Metastatic Liver Carcinoma in the Lung (tissue), 2 donors: ENCODE results near the genes ANTXRL, NPY4R and RBP3.

DNA sequence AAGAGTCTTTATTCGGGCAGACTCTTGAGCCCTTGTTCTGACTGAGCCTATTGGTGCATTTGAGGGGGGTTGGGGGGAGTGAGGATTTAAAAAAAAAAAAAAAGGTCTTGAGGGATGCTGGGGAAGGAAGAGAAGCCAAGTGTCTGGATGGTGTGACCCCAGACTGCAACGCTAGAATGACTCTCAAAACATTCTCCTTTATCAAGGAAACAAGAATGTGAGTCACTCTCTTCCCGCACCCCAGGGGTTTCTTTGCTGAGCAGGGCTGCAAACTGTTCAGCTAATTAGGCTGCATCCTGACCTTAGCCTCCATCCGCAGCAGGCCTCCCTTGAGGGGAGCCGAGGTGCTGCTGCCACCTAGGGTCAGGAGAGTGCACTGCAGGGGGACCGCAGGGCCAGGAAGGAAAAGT lies 53.5 kb upstream of the TMEM72 start:
- PRO-cap, 2 experiments = no peak in any of the 2 experiments

DNA sequence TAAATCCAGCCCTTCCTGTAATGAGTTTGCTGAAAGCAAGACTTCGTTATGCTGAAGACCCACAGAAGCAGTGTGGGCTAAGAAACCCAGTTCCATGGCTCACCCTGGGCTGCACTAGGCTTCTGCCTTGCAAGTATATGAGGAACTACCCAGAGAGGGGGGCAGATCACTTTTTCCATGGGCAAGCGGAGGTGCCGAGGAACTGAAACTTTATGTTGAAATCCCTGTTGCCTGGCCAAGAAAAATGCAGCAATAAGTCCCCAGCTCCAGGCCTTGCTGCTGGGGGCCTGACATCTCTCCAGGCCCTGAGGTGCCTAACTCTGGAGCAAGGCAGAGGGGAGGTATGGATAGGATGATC lies 8.5 kb downstream of the RASSF4 start:
- PRO-cap, 2 experiments = no peak in any of the 2 experiments

DNA sequence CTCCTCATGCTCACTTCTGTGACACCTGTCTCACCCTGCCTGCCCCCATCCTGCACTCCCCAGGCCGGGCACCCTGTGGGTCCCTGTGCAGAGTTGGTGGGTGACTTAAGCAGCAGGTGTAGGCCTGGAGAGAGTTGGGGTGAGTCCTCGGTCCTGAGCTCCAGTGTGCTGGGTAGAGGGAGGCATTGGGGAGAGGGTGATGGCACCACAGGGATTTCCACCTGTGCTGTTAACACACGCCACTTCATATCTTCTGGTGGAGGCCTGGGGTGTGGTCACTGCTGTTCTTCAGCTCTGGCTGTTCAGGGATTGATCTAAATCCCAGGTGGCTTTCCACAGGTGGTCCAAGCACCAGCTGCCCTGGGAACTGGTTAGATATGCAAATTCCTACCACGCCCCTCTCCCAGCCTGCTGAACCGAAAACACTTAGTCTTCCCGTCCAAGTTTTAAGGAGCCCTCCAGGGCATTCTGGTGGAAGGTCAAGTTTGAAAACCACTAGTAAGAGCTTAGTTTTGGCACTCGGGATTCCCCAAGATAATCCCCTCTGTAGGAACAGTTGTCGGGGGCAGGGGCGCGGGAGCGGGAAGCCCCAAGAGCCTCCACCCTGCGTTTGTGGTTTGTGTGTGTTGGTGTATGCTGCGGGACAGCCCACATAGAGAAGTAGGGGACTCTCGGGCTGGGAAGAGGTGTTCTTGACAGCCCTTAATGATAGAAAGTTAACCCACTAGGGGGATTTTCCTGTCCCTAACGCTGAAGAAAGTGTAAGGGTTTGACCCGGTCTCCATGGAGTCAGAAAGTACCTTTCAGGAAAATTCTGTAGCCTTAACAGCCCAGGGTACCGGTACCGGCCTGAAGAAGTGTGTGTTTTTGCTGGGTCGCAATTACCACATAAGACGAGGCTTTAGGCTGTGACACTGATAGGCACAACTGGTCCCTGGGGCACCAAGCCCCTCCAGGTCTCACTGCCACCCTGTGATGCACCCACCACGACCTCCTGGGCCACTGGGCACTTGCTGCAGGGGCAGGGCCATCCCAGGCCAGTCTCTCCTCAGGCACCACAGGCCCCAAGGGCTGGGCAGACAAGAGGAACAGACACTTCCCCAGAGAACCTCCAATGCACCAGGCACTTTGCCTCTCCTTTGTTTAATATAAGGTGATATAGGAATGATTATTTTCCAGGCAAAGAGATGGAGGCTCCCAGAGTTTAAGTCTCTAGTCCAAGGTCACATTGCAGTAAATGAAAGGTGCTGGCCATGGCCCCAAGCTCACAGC lies 5.0 kb downstream of the DEPP1 start:
- PRO-cap, 2 experiments = no peak in any of the 2 experiments

- PRO-cap, 2 experiments = no peak in any of the 2 experiments
Measured at GRCh38 chr10:44994269-44994624, 6.5 kb upstream of the ZNF22 start.

DNA sequence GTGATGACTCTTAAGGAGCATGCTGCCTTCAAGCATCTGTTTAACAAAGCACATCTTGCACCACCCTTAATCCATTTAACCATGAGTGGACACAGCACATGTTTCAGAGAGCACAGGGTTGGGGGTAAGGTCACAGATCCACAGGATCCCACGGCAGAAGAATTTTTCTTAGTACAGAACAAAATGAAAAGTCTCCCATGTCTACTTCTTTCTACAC lies 14.8 kb upstream of the OR13A1 start:
- PRO-cap, 2 experiments = no peak in any of the 2 experiments

DNA sequence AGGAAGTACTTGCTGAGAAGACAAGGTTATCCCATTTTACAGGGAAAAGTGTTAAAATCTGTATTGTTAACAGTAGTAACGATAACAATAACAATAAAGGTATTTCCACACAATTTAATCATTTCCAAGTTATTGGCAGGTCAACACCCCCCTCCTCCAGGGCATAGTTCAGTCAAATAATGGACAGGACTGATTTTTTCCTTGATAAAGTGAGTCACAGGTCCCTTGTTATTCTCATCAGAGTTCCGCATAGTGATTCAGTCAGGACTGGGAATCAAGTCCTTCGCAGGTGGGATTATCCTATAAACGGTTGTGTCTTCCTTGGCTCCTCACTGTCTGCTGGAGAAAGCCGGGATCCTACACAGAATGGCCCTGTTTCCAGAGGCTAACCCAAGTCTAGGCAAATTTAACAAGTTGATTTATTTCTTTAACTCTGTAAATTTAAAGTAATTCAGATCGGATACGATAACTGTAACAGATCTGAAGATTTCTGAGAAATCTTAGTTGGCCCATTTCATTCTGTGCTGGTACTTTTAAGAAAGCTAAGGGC lies 2.6 kb downstream of the ALOX5 start:
- PRO-cap, 2 experiments = no peak in any of the 2 experiments

- PRO-cap, 2 experiments = no peak in any of the 2 experiments
Measured at GRCh38 chr10:45419665-45420318, 45.8 kb downstream of the ALOX5 start.

DNA sequence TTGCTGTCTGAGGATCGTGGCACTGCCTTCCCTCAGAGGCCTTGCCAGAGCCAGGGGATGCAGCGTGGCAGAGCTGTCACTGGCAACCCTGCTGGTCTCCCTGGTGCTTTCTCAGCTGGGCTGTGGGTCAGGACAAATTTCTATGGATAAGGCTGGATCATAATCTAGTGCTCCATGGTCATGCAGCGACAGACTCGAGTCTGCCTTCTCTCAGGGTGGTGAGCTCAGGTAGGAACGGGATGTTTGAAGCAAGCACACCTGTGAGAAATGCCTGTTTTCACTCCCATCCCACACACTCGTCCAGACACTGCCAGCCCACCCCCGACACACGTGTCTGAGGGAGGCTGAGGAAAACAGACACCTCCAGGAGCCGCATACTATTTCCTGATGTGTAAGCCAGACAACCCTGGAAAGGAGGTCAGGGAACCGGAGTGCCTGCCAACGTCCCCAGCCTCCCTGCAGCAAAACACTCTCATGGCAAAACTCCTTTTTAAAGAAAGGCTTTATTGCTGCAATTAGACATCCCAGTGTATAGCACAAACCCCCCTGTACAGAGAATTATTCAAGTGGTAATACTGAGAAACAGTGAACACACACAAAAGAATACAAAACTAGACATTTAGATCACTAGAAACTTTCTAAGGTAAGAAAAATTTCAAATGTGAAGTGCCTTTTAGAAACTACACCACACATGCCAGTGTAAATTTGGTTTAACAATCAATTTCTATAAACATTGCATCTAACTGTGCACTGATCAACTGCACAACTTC lies 80.3 kb downstream of the ALOX5 start:
- PRO-cap, 2 experiments = no peak in any of the 2 experiments

- PRO-cap, 2 experiments = no peak in any of the 2 experiments
Measured at GRCh38 chr10:45574941-45575624, 39.9 kb upstream of the MARCHF8 start.

DNA sequence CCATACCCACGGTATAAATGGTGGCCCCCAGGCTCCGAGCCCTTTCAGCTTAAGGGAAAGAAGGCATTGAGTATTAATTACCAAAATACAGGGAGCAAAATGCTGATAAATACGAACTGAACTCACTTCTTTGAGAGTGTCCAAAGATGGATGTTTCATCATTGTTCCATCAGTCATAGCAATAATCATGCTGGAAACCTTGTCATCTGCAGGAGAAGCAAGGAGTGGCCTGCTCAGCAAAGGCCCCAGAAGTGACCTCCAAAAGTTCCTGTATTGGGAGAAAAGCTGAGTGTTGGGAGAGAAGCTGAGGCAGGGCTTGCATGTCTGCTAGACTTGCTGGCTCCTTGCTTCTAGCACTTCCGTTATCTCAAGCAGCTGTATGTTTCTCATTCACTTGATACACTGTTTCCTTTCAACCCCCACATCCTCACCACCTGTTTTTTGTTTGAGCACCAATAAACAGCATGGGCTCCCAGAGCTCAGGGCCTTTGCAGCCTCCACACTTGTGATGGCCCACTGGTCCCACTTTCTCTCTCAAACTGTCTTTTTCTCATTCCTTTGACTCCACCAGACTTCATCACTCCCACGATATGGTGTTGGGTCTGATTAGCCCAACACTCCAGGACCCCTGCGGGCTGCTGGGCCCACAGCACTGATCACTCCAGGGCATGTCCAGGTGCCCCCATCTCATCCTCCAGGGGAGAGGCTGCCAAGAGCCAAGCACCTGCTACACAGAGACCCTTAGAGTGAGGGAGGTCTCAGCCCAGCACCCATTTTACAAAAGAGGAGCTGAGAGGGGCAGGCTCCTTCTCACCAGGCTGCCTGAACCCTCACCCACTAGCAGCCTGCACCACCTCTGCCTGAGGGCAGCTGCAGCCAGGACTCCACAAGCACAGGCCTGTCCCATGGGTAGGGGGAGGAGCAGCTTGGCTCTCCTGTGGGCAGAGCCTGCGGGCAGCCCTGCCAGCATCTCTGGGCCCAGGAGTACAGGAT lies 17.2 kb upstream of the ANTXRL start:
- PRO-cap, 2 experiments = no peak in any of the 2 experiments

GRCh38 chr10:46286673-46287211 lies at the start of gene ANTXRL:
Gene ANTXRL, plus strand, starts transcription at chr10:46286997.
- PRO-cap, 2 experiments = no peak in any of the 2 experiments

DNA sequence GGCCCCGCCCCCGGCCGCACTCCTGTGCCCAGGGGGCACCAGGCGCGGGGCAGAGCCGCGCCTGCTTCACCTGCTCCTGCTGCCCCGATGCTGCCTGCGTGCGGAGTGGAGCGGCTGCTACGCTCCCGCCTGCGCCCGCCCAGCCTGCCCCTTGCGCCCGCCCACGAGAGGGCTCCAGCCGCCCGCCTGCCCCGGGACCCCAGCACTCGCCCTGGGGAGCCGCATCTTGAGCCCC lies at the start of gene NPY4R:
Gene NPY4R (minus strand): TSS at position 107 of the 235 bp plus-strand sequence.
- PRO-cap, 2 experiments = no peak in any of the 2 experiments

DNA sequence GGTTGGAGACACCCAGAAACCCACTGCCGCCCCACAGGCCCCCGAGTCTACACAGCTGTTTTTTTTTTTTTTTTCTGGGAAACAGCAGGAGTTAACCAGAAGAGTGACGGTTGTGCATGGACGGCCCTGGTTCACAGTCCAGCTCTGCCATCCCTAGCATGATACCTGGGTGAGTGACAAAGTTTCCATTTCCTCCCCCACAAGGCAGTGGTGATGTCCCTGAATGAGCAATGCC lies 154.5 kb upstream of the GDF10 start:
- PRO-cap, 2 experiments = no peak in any of the 2 experiments

DNA sequence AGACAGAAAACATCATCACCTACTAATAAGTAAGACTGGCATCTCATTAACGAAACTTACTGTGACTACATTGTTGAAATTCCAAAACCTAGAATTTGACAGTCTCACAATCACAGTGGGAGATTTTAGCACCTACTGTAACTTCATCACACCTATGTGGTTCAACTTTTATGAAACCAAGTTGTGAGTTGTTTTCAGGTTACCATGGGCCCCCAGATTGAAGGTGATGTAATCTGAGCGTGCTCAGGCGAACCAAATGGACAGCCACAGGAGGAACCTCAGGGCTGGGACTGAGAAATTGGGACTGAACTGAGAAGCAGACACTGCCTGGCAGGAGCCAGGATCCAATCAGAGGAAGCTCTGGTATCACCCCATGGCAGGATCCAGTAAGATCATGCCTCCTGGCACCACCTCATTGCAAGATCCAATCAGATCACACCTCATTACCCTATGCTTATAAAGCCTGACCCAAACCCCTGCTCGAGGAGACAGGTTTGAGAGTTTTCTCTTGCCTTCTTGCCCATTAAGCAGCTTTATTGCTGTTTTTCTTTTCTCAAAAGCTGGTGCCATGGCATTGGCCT lies 43.3 kb upstream of the GDF10 start:
- PRO-cap, 2 experiments = no peak in any of the 2 experiments

DNA sequence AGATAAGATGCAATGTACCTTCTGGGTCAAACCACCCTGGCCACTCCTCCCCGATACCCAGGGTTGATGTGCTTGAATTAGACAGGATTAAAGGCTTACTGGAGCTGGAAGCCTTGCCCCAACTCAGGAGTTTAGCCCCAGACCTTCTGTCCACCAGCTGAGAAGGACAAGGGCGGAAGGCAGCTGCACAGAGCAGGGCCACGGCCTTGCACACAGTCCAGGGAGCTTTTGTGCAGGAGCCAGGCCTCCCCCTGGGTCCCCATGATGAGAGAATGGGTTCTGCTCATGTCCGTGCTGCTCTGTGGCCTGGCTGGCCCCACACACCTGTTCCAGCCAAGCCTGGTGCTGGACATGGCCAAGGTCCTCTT lies at the start of gene RBP3:
Gene RBP3 (plus strand): TSS at position 140 of the 368 bp plus-strand sequence.
- PRO-cap, 2 experiments = no peak in any of the 2 experiments

DNA sequence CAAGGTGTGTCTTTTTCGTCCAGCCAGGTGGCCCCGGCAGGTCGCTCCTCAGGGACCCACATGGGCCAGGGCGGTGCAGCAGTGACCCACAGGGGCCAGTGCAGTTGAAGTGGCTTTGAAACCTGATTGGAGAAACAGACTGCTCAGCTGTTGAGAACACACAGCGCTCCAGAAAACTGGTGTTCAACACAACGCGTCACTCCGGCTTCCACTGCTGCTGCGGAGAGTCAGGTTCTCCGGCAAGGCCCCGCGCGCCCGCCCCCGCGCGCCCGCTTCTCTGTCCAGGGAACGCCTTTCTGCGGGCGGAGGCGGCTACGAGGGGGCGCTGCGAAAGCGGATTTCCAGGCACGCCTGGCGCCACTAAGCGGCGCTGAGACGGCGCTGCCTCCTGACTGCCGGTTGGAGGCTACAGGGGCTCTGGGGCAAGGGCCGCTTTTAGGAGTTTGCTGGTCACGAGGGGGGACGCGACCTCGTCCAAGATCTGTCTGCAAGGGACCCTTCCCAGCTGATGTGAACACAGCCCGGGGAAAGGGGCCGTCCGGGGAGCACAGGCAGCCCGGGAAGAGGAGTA lies 13.0 kb downstream of the FAM25C start:
- PRO-cap, 2 experiments = no peak in any of the 2 experiments

DNA sequence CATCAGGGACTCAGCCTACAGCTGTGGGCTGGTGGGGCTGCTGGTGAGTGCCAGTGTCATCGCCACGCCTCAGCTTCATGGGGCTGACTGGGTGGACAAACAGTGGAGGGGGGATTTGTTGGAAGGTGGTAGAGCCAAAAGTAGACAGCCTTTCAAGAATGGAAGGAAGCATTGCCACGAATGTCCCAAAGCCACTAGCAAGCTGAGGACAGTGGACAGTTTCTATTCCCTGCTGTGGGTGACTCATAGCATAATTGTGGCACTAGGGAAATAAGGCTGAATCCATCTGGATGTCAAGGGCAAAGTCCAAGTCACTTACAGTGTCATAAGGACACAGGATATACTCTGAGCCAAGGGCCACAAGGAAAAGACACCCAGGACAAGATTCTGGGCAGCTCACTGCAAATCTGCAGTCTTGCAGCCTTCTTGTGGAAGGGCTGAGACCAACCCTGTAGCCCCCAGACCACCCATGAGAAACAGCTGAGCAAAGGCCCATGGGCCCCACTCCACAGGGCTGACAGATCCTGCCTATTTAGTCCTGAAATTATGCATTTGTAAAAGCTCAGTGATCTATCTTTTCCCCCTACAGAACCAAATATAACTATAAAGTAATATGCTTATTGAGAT lies 79.6 kb downstream of the FRMPD2 start:
- PRO-cap, 2 experiments = no peak in any of the 2 experiments

- PRO-cap, 2 experiments = no peak in any of the 2 experiments
Measured at GRCh38 chr10:48307256-48307639, 771 bp downstream of the MAPK8 start.

DNA sequence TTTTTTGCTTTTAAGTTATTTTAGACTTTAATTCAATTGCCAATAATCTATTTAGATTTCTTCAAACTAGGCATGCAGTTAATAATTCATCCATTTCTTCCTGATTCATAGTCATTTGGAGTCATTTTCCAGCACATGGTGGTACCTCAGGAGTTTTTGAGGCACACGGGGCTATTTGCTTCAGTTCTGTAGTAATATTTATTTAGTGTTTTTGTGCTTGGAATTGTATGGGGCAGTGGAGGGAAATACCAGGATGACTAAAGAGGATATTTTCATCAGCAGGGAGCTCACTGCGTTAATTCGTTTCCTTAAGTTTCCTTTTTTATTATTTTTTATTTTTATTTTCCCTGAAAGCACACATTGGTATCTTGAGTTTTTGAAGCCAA lies 57.5 kb downstream of the MAPK8 start:
- PRO-cap, 2 experiments = no peak in any of the 2 experiments

GRCh38 chr10:48623615-48623829 lies 18.6 kb upstream of the ARHGAP22 start:
- PRO-cap, 2 experiments = no peak in any of the 2 experiments